Suprapubic skin (tissue), 4 donors: ENCODE measurements around a stretch of chr18.

DNA sequence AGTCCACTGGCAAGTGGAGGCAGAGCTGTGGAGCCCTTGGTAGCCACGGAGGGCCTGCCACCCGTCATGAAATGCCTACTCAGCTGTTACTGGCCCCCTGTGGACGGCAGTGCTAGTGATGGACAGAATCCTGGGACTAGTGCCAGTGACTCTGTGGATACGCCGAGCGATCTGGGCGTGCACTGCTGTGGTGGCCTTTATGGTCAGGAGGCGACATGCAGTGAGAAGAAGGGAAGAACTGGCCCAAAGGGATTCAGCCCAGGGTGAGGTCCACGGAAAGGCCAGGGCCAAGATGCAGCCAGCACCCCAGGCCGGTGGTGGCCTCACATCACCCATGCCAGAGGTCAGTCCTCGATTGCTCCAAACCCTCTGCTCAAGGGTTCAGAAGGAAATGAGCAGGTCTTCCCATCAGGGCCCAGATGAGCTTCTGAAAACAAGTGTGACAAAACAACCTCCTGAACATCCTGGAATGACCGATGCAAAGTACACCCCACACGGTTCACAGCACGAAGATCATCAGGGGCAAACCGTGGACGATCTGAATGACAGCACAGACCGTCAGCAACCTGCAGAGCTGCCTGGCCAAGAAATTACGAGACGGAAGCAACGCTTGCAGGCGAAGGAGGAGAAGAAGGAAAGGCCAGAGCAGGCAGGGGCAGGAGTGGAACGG is 53.7 kb upstream of the TXNDC2 start:
- PRO-cap, result no peak
- RAMPAGE, long total RNA, 4 experiments, result start-site peak on the plus strand in 1 of 4 experiments, centred at position 421 of the sequence, 13 reads per replicate

DNA sequence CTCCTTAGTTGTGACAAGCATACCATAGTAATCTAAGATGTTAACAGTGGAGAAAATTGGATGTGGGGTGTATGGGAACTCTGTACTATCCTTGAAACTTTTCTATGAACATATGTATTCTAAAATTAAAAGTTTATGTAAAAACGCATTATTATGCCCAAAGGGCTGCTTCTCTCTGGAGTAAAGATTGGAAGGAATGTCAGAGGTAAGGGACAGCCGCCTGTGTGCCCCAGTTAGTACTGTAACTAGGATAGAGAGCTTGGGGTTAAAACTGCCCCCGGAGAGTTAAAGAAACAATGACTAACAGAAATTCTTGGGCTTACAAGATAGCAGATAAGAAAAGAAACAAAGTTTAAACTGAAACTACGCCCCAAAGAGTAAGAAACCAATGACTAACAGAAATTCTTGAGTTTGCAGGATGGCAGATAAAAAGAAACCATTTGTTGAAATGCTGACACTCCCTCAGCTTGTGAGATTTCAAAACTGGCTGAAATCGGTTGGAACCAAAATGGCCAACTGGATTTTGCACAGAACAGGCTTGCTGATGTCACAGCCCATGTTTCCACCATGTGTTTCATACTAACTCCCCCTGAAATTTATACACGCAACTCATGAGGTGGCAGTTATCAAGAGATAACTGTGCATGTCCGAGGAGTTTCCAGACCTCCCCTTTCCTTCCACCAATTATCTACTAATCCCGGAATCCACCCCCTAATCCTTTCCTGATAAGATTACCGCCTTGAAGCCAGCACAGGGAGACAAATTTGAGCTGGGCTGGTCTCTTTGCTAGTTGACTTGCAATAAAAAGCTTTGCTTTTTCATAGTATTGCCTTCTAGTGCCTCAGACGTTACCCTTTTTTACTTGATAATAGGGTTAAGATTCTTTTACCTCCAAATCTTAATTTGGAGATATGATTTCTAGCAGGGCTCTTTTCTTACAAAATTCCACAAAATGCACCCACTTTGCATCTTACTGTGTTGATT is 8.7 kb upstream of the TXNDC2 start:
- PRO-cap, result no peak
- RAMPAGE, long total RNA, 4 experiments, result no peak in any of the 4 experiments

- PRO-cap, result no peak
- RAMPAGE, long total RNA, 4 experiments, result no peak in any of the 4 experiments
These were observed 32.3 kb downstream of the VAPA start for GRCh38 chr18:9946036-9946648.

DNA sequence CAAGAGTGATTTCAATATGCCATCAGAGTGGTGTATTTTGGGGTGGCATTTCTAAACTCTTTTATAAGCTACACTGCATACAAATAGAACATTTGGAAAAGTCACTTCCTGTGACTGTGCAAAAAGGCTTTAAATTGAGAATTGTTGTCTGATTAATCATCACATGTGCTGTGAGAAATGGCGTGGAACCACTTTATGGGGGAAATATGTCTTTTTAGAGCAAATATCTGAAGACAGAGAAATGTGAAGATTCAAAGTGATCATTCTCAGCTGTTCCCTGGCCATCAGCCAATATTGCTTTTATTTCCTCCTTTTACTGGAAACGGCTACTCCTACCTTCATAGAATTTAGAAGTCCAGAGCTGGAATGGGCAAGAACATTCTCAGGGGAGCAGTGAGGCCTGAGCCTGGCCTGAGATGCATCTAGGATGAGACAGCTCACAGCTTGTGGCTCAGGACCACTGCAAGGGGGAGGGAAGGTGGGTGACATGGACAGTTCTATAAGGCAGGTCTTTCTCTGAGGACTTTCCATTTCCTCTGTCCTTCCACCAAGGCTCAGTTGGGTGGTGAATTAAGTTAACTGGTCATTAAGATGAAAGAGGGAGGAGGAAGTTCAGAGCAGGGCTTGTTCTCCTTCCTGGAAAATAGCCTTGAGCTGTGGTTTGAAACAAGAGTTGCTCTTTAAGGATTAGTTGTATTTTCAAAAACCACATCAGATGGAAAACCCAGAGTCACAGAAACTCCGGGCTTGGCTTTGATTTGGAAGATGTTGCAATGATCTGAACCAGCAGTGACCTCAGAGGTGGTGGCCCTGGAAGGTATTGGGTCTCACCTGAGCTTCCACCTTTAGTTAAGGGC is 144.2 kb downstream of the VAPA start:
- PRO-cap, result no peak
- RAMPAGE, long total RNA, 4 experiments, result no peak in any of the 4 experiments

- PRO-cap, result no peak
- RAMPAGE, long total RNA, 4 experiments, result no peak in any of the 4 experiments
These were observed 218.0 kb downstream of the VAPA start for GRCh38 chr18:10131747-10132363.

DNA sequence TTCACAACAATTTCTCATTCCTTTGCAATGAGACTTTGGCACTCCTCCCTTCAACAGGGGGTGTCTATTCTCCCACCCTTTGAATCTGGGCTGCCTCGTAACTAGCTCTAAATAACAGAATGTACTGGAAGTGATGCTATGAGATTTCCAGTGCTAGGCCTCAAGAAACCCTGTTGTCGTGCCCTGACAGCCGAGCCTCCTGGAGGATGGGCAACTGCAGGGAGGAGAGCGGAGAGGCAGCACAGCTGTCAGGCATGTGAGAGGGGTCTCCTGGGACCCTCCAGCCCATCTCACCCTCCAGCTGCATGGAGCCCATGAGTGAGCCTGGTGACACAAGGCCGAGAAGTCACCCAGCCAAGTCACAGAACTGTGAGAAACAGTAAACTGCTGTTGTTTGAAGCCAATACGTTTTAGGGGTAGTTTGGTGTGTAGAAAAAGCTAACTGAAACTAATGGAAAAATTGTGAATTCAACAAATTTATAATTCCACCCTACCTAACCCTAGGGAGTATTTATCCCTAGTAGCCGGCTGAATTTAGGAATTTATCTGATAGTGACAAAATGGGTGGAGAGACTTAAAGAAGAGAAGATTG is 103.0 kb upstream of the APCDD1 start:
- PRO-cap, result no peak
- RAMPAGE, long total RNA, 4 experiments, result no peak in any of the 4 experiments

DNA sequence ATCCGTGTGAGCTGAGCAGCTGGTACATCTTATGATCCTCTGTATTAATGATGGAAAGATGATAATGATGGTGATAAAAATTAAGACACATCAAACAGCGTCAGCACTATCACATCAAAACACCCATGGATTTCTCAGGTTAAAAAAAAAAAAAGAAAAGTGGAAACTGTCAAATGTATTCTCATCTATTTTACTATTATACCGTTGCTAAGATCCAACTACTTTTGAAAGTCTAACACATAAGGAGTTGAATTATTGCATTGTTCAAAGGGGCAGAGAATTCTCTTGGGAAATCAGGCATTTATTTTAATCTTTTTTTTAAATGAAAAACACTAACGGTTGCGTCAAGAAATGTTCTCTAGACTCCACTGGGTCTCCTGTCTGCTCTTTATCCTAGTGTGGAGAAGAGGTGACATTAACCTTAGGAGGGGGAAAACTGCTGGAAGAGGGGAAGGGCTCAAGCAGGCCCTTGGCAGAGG is 1.3 kb upstream of the APCDD1 start:
- PRO-cap, result no peak
- RAMPAGE, long total RNA, 4 experiments, result no peak in any of the 4 experiments

DNA sequence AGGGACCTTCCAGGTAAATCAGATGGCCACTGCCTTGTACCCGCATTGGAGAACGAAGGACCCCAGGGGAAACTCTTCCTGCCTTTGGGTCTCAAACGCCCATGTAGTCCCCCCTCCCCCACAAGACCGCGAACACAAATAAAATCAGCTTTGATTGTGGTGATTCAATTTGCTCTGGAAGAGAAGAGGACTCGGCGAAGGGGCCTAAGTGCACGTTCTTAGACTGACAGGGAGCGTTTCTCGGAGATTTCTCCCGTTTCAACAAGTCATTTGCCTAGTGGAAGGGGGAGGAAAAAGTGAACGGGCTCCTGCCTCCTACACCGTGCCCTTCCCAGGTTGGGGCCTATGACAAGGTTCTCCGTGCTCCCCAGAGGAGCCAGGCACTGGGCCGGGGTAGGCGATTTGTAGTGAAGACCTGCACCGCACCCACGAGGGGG is 843 bp upstream of the APCDD1 start:
- PRO-cap, result no peak
- RAMPAGE, long total RNA, 4 experiments, result no peak in any of the 4 experiments

DNA sequence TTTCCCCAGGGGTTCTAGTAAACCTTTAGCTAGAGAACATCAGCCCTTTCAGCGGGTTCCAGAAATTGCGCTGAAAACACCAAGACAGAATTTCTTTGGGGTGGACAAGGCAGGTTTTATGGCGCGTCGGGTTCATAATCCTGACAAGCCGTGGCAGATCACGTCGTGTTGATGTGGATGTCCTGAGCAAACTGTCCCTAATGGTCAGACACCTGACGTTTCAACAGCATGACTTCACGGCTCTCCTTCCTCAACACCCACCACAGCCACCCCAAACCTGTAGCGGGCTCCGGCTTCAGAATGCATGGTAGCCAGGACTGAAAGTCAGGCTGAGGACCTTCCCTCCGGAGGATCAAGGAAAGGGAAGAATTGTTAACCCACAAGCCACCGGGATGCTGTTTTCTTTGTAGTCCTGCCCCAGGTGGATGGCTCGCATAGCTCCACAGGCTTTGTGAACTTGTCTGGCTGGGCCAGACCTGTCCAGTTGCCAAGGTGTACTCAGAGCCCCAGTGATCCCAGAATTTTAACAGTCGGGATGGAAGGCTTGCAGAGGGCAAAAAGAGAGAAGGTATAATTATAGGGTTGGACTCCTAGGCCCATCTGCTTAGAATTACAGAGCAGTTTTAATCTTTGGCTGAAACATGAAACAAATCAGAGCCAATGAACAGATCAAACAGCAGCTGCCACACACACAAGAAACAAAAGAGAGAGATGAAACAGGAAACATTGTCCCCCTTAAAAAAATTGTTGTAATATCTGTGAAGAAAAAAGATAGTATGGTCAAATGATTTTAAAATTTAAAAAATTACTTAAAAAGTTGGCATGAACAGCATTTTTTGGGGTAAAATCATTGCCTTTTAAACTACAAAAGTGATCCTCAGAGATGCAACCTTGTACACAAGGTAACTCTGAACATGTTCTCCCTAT is 1.6 kb downstream of the APCDD1 start:
- PRO-cap, result no peak
- RAMPAGE, long total RNA, 4 experiments, result no peak in any of the 4 experiments

- PRO-cap, result no peak
- RAMPAGE, long total RNA, 4 experiments, result no peak in any of the 4 experiments
These were observed 134.6 kb downstream of the NAPG start for GRCh38 chr18:10660327-10660879.

GRCh38 chr18:10926880-10927349 is 222.5 kb downstream of the PIEZO2 start:
- PRO-cap, result no peak
- RAMPAGE, long total RNA, 4 experiments, result no peak in any of the 4 experiments

- PRO-cap, result no peak
- RAMPAGE, long total RNA, 4 experiments, result no peak in any of the 4 experiments
These were observed 143.8 kb downstream of the PIEZO2 start for GRCh38 chr18:11005395-11006104.

- PRO-cap, result no peak
- RAMPAGE, long total RNA, 4 experiments, result no peak in any of the 4 experiments
These were observed 38.9 kb downstream of the PIEZO2 start for GRCh38 chr18:11110431-11110953.

DNA sequence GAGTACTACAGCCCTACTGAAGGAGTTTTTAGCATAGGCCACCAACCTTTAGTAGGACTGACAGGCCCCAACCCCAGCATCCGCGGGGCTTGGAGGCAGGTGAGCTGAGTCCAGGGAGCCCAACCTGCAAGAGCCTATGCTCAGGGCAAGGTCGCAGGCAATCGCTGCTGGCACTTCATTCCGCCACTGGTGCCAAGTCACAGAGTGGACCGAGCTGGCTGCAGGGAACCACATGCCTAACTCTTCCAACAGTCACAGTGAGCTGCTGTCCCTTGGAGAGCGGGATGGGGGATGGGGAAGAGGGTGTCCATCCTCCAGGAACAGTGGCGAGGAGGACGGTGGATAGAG is 2.9 kb downstream of the PIEZO2 start:
- PRO-cap, result no peak
- RAMPAGE, long total RNA, 4 experiments, result no peak in any of the 4 experiments

GRCh38 chr18:11760754-11761295 is 71.8 kb downstream of the GNAL start:
- PRO-cap, result no peak
- RAMPAGE, long total RNA, 4 experiments, result no peak in any of the 4 experiments

DNA sequence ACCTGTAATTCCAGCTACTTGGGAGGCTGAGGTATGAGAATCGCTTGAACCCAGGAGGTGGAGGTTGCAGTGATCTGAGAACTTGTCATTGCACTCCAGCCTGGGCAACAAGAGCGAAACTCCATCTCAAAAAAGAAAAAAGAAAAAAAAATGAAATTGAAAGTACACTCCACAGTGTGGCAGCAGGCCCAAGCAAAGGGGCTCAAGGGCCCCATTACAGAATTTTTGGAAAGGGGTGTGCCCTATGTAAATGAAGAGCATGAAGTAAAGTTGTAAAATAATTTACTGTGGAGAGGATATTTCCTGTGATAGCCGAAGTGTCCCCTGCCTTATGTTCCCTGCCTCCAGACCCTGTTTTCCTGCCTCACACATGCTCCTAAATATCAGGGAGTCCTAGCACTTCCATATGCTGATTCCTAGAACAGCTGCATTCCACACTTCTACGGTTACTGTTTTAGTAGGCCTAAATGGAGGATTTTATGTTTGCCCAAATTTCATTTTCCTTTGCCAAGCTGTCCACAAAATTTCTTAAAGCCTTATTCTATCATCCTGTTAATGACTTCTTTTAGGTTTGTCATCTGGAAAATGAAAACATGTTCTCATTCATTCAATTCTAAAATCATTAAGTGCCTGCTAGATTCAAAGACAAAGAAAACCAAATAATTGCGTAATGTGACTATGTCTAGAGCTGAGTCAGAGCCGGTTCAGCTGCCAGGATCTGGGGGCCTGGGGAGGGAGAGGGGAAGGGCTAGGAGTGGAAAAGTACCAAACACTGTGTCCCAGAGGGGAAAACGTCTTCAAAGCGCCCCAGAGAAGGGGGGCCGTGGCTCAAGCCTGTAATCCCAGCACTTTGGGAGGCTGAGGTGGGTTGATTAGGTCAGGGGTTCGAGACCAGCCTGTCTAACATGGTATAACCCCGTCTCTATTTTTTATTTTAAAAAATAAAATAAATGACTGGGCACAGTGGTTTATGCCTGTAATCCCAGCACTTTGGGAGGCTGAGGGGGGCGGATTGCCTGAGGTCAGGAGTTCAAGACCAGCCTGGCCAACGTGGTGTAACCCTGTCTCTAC is 25.9 kb upstream of the IMPA2 start:
- PRO-cap, result no peak
- RAMPAGE, long total RNA, 4 experiments, result no peak in any of the 4 experiments

DNA sequence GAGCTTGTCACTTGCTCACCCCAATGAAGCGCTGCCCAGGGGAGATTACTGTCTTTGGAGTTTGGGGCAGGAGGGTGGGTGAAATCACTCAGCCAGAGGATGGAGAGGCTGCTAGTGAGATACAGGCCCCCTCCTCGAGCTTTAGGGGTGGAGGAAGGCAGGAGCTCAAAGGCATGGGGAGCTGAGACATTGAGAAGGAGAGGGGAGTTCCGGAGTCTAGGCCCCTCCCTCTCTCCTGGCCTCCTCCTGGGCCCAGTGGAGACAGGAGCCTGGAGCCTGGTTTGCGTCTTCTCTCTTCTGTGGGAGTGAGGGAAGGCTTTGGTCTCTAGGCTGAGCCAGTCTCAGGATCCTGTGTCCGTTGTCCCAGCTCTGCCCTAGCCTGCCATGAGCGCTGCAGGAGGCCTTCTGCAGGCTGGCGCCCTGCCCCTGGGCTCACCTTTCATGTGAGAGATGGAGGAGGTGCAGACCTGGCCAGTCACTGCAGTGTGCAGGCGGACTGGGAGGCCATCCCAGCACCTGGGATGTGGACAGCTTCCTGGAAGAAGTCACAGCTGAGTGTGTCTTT is 8.6 kb downstream of the IMPA2 start:
- PRO-cap, result no peak
- RAMPAGE, long total RNA, 4 experiments, result start-site peak on the plus strand in 1 of 4 experiments, centred at position 425 of the sequence, 36 reads per replicate

- PRO-cap, result no peak
- RAMPAGE, long total RNA, 4 experiments, result no peak in any of the 4 experiments
These were observed 28.4 kb downstream of the IMPA2 start for GRCh38 chr18:12009403-12010435.

GRCh38 chr18:12011539-12012597 is 30.6 kb downstream of the IMPA2 start:
- PRO-cap, result no peak
- RAMPAGE, long total RNA, 4 experiments, result no peak in any of the 4 experiments

- PRO-cap, result no peak
- RAMPAGE, long total RNA, 4 experiments, result no peak in any of the 4 experiments
These were observed 25.4 kb upstream of the TUBB6 start for GRCh38 chr18:12282527-12283146.